Peyer's patch (tissue), 4 donors: Measurements from ENCODE around the gene JAG1.

GRCh38 chr20:10604182-10605157 lies 69.3 kb downstream of the JAG1 start:
- PRO-cap, result unidirectional peak, minus-strand start at chr20:10604674
- RAMPAGE, long total RNA, 4 experiments, result no peak in any of the 4 experiments

GRCh38 chr20:10638301-10638821 lies 35.4 kb downstream of the JAG1 start:
- PRO-cap, result no peak
- RAMPAGE, long total RNA, 4 experiments, result no peak in any of the 4 experiments

GRCh38 chr20:10672415-10673269 lies 1.2 kb downstream of the JAG1 start:
- PRO-cap, result bidirectional peak, plus-strand start at chr20:10672872, minus-strand start at chr20:10672690; unidirectional peak, minus-strand start at chr20:10672960; unidirectional peak, minus-strand start at chr20:10672987
- RAMPAGE, long total RNA, 4 experiments, result start-site peak on the plus strand in 2 of 4 experiments, at chr20:10672689-10672887 at its widest, 21 to 44 reads per replicate

GRCh38 chr20:10673270-10674083 lies at the start of gene JAG1:
Gene JAG1 (minus strand): TSS chr20:10673999.
- PRO-cap, result bidirectional peak, plus-strand start at chr20:10674131, minus-strand start at chr20:10673999
- RAMPAGE, long total RNA, 4 experiments, result start-site peak on the minus strand in 3 of 4 experiments, at chr20:10673452-10674051 at its widest, 5 to 70 reads per replicate

- PRO-cap, result unidirectional peak, minus-strand start at chr20:10699684
- RAMPAGE, long total RNA, 4 experiments, result no peak in any of the 4 experiments
Measured at GRCh38 chr20:10699445-10699964, 25.7 kb upstream of the JAG1 start.

DNA sequence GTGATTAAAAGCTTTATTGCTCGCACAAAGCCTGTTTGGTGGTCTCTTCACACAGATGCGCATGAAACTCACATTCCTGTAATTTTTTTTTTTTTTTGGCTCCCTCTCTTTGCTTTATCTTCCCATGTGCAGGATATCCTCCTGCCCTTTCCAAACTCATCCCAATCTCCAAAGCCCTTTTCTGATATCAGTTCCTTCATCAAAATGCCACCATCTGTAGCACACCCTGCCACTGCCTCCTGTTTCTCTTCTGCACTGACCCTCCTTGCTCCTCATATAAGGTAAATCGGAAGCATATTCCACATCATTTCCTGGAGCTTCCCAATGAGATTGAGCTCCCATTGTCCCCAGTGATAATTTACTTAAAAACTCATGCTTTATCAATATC lies 255.4 kb upstream of the SPTLC3 start:
- PRO-cap, result no peak
- RAMPAGE, long total RNA, 4 experiments, result no peak in any of the 4 experiments

DNA sequence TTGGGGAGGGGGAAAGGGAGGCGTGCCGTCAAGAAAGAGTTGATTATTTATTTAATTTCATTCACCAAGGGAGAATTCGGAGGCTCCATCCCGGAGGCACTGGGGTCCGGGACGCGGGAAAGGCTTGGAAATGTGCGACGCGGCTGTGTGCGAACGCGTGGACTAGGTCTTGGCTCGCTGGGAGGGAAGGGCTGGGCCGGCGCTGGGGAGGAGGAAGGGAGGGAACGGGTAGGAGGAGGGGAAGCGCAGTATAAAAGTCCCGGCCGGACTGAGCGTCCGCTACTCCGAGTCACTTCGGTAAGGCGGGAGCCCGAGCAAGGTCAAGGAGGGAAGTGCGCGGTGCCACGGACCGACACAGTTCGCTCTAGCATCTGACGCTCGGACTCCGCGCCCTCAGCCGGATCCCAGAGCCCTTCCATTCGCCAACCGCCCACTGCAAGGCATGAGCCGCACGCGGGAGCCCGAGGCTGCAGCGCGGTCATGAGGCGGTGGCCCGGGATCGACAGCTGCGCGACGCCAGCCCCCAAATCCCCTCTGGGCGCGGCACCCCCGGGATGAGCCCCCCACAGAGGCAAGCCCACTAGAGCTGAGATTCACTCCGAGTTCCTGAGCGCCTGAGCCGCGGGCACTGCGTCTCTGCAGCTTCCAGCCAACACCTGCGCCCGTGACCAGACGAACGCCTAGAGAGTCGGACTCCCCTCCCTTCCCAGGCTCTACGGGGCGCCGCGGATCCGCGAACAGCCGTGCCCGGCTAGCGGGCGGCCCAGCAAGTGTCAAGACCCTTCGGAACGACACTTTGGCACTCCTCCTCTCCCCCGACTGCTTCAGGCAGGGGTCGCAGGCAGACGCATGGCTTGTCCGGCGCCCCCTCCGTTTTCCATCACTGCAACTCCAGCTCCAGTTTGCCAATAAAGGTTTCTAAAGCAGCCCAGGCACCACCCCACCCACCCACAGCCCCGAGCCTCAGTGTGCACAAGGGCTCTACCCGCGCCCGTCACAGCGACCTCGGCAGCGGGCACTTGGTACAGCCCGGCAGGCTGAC lies 806 bp upstream of the ISM1 start:
- PRO-cap, result no peak
- RAMPAGE, long total RNA, 4 experiments, result no peak in any of the 4 experiments

- PRO-cap, result no peak
- RAMPAGE, long total RNA, 4 experiments, result no peak in any of the 4 experiments
Measured at GRCh38 chr20:13307427-13307875, 86.4 kb downstream of the ISM1 start.

GRCh38 chr20:14127158-14127725 lies 131.9 kb downstream of the MACROD2 start:
- PRO-cap, result no peak
- RAMPAGE, long total RNA, 4 experiments, result no peak in any of the 4 experiments

- PRO-cap, result no peak
- RAMPAGE, long total RNA, 4 experiments, result no peak in any of the 4 experiments
Measured at GRCh38 chr20:15309059-15309466, 971.7 kb upstream of the FLRT3 start.

- PRO-cap, result unidirectional peak, minus-strand start at chr20:16537165
- RAMPAGE, long total RNA, 4 experiments, result start-site peak on the minus strand in 1 of 4 experiments, at chr20:16537129-16537241 at its widest, 5 reads per replicate
Measured at GRCh38 chr20:16536974-16537478, 36.2 kb downstream of the KIF16B start.

- PRO-cap, result unidirectional peak, minus-strand start at chr20:16587230
- RAMPAGE, long total RNA, 4 experiments, result no peak in any of the 4 experiments
Measured at GRCh38 chr20:16587154-16587485, 13.9 kb upstream of the KIF16B start.

DNA sequence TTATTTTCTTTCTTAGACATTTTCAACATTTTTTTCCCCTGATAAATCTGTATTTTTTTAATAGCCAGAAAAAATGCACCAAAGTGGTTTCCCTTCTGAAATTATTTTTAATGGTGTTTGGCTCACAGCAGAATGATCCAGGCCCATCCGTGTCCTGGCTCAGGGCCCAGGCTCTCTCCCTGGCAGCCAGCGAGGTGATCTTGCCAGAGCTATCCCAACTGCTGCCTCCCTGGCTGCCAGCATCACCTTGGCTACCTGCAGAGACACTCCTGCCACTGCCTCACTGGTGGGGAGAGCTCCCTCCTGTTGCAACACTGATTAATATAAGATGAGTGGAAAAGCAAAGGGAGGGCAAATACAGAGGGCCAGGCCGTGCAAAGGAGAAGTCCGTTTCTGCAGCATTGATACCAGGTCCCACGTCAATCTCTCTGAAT lies 13.0 kb upstream of the DSTN start:
- PRO-cap, result no peak
- RAMPAGE, long total RNA, 4 experiments, result no peak in any of the 4 experiments

GRCh38 chr20:17590070-17590753 lies 20.3 kb downstream of the DSTN start:
- PRO-cap, result no peak
- RAMPAGE, long total RNA, 4 experiments, result no peak in any of the 4 experiments

- PRO-cap, result no peak
- RAMPAGE, long total RNA, 4 experiments, result start-site peak on the minus strand in 1 of 4 experiments, at chr20:17615974-17616035 at its widest, 63 reads per replicate
Measured at GRCh38 chr20:17615781-17616369, 46.0 kb downstream of the DSTN start.

DNA sequence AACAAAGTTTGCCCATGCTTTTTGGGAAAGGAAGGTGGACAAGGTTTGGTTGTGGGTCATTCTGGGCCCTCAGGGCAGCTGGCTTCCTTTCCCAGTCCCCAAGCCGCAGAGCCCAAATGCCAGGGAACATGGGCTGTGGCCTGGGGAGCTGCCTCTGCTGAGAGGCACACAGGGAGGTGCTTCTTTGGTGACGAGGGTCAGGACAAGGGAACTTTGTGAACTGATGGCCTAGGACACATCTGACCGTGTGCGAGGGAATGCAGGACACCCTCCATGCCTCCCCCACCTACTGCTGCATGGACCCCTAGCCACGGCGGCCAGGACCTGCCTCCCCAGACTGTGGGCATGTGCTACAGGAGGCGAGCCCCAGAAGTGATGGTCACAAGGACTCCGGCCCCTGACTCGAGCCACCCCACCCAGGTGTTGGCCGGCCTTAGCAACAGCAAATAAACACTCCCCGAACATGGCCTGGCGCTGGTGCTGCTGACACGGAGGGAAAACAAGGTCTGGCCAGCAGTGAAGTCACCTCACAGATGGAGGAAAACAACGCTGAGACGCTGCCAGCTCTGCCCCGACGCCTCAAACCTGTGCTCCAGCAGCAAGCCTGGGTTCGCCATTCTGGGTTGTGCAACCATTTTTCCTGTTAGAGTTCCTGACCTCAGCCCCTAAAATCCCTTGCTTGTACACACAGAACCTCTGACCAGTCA lies 55.6 kb downstream of the RRBP1 start:
- PRO-cap, result no peak
- RAMPAGE, long total RNA, 4 experiments, result no peak in any of the 4 experiments

- PRO-cap, result no peak
- RAMPAGE, long total RNA, 4 experiments, result no peak in any of the 4 experiments
Measured at GRCh38 chr20:17637411-17637940, 44.6 kb downstream of the RRBP1 start.

DNA sequence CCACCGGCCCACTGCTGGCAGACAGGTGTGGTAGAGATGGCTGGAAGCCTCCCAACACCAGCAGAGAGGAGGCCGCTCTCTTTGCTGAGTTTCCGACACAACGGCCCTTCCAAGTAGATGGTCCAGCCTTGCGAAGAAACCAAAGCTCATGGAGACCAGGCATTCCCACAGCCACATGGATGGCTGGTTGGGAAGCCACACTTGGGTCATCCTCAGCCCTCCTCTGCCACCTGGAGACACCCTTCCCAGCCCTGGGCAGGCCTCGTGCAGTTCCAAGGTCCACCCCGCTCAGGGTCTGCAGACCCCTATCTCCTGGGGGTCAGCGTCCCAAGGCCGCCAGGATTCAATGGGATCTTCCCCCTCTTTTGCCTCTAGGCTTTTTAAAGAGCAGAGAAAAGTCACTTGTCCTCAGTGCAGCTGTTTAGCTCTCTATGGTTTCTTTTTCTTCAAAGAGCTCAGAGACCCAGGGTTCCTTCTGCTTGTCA lies 43.8 kb downstream of the RRBP1 start:
- PRO-cap, result no peak
- RAMPAGE, long total RNA, 4 experiments, result no peak in any of the 4 experiments

GRCh38 chr20:17661144-17661700 lies 20.8 kb downstream of the RRBP1 start:
- PRO-cap, result no peak
- RAMPAGE, long total RNA, 4 experiments, result no peak in any of the 4 experiments

DNA sequence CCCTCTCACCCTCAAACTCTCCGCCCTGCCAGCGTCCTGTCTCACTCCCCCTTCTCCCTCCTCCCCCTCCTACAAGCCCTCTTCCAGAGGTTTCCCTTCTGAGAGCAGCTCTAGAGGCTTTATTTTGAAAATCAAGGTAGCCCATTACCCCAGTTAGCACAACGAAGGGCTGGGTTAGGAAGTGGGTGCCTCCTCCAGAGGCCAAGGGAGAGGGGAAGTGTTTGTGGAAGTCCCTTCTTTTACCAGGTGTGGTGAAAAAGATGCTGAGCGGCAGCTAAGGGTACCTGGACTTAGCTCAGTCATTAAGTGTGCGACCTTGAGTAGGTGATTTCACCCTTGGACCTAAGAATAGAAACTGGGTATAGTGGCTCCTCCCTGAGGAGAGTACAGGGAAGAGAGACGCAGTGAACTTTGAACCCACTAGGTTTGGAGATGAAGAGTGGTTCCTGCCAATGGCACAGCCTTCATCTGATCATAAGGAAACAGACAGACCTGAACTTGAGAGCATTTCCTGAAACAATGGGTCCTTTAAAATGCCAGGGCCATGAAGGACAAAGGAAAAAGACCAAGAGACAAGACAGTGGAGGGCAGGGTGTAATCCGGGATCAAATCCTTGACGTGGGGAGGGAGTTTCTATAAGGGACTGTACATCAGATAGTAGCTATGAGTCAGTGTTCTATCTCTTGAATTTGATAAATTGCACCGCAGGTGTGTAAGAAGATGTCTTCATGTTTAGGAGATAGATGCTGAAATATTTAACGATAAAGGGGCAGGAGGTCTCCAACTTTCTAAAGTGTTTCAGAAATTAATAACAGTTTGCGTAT lies 124.0 kb downstream of the BANF2 start:
- PRO-cap, result bidirectional peak, plus-strand start at position 423 of the sequence, minus-strand start at position 292 of the sequence
- RAMPAGE, long total RNA, 4 experiments, result no peak in any of the 4 experiments